Daoy (cell line): ENCODE results near the genes WRAP73 and AJAP1.

- RAMPAGE, long total RNA = no peak
These were observed 107.2 kb upstream of the ARHGEF16 start for GRCh38 chr1:3347184-3347829.

DNA sequence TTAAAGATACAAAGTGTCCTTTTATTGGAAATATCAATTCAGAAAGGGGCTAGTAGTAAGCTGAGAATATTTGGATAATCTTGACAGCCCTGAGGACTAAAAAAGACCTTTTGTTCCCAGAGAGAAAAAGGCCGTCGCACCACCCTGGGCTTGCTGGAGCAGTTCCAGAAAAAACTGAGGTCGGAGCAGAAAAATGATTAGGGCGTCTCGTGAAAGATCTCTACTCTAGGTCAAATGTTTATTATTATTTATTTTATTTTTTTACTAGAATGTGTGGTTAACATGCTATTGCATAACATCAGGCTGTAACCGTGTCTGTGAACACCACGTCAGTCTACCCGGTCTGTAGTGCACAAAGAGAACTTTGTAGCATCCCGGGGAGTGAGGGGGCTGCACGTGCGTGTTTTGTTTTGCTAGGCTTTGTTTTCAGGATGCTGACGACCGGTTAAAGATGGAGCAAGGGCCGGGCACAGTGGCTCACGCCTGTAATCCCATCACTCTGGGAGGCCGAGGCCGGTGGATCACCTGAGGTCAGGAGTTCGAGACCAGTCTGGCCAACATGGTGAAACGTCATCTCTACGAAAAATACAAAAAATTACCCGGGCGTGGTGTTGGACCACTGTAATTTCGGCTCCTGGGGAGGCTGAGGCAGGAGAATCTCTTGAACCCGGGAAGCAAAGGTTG lies 87.8 kb upstream of the ARHGEF16 start:
- RAMPAGE, long total RNA = no peak

GRCh38 chr1:3415236-3416140 lies 39.0 kb upstream of the ARHGEF16 start:
- RAMPAGE, long total RNA = no peak

- RAMPAGE, long total RNA = no peak
These were observed 5.7 kb downstream of the ARHGEF16 start for GRCh38 chr1:3460049-3460618.

GRCh38 chr1:3466958-3467639 lies 12.6 kb downstream of the ARHGEF16 start:
- RAMPAGE, long total RNA = no peak

DNA sequence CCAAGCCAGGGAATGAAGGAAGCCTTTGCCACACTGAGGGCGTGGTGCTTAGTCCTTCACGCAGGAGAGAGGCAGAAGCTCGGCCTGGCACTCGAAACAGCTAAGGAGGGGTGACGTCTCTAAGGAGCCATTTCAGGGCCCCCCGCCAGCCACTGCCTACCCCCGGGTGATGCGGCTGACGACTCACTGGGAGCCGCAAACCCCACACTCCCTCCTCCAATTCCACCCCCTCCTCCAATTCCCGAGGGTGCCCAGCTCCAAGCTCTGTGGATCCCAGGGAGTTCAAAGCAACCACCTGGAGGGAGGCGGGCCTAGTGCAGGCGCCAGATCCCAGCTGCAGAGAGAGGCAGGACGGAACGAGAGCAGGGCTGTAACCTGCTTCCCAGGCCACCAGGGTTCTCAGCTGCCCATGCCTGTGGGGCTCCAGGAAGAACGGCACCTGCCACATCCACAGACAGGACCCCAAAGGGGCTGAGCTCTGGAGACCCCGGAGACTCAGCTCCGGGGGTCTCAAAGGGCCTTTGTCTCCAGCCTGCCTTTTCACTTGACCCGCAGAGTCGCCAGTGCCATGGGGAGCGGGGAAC lies 75.8 kb downstream of the ARHGEF16 start:
- RAMPAGE, long total RNA = no peak

GRCh38 chr1:3561438-3561903 lies 49.8 kb downstream of the MEGF6 start:
- RAMPAGE, long total RNA = no peak

- RAMPAGE, long total RNA = no peak
These were observed 11.4 kb downstream of the MEGF6 start for GRCh38 chr1:3599847-3600333.

- RAMPAGE, long total RNA = no peak
These were observed at the start of gene WRAP73 for GRCh38 chr1:3649802-3650481. Gene WRAP73 (minus strand): TSS chr1:3650103.

GRCh38 chr1:3695457-3695985 lies 43.2 kb downstream of the TP73 start:
- RAMPAGE, long total RNA = no peak

DNA sequence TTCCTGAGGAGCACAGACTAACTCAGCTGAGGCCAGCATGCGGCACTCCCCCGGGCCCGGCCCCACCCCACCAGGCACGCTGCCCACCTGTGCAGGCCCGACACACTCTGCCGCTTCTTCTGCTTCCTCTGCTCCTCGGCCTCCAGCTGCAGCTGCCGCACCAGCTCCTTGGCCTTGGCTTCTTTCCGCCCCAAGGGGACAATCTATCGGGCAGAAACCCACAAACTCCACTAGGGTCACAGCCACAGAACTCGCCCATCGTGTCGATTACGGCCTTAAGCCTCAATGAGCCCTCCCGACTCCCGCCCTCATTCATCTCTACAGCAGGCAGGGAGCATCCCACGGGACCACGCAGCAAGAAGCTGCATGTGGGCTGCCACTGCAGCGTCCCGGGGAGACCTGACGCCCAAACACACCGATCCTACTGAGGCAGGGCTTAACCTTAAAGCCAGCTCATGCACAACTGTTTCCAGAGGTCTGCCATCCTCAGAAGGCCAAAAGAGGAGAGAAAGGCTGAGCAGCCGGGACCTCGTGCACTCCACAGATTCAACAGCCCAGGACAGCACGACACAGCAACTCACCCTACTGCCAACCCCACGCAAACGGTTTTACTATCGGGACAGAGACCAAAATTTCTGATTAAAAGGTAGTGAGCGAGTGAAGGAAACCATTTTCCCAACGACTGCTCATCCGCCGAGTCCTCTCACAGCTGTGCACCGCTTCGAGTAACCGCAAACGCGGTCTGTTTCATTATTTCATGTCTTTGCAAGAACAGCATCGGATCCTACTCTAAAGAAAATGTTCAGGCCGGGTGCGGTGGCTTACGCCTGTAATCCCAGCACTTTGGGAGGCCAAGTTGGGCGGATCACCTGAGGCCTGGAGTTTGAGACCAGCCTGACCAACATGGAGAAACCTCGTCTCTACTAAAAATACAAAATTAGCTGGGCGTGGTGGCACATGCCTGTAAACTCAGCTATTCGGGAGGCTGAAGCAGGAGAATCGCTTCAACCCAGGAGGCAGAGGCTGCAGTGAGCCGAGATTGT lies 11.7 kb downstream of the SMIM1 start:
- RAMPAGE, long total RNA = no peak

DNA sequence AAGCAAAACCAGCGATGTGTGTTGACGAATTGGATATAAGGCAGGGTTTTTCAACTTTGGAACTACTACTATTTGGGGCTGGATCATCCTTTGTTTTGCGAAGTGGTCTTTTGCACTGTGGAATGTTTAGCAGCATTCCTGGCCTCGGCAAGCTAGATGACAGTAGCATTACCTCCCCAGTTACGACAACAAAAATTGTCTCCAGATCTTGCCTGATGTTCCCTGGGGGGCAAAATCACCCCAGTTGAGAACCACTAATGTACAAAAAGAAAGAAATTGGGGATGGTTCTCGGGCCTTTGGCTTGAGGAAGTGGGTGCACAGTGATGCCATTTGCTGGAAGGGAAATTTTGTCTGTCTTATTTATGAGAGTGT lies 284.4 kb upstream of the AJAP1 start:
- RAMPAGE, long total RNA = no peak

DNA sequence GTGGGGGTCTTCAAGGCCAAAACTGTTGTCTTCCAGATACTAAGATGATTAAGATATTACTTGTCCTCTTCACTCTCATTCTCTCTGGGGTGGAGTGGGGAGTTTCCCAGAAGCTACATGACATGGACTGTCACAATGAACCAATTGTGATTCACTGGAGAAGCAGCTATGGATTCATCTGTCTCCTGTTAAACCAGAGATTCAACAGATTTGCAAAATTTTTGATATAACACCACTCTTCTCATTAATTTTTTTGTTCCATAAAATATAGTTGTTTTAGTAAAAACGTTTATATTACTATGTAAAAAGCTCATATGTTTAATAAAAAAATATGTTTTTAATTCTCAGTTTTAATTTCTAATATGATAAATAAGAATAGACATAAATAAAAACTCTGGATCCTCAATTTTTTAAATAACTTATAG lies 98.1 kb upstream of the AJAP1 start:
- RAMPAGE, long total RNA = no peak

GRCh38 chr1:4654407-4654888 lies at the start of gene AJAP1:
Gene AJAP1 (plus strand): TSS chr1:4654609.
- RAMPAGE, long total RNA = no peak

GRCh38 chr1:5328922-5329767 lies 663.1 kb downstream of the NPHP4 start:
- RAMPAGE, long total RNA = no peak

DNA sequence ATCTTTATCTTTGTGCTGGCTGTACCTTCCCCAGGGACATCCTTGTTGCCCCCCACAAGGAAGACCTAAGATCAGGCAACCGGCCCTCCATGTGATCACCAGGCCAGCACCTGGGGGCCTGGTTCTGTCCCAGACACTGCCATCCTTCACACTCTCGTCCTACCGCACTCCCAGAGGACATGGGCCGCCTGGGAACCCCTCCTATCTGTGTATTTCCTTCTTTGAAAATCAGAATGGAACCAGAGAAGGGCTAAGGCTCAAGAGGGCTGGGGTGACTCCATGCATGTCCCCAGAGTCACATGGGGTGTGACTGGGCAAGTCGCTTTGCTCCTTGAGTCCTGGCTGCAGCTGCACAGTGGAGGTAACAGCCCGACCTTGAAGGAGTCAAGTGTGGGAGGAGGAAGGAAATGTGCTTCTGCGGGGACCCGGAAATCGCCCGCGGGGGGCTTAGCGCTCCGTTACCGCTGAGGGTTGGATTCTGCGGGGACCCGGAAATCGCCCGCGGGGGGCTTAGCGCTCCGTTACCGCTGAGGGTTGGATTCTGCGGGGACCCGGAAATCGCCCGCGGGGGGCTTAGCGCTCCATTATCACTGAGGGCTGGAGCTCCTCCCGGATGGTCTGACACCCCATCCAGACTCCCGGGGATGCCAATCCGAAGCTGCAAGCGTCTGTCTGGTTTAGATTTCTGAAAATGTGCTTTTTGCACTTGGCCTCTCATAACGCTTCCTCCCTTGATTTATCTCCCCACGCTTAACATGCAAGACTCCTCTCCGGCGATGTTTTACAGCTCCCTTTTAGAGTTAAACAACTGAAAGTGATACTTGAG lies 278.9 kb downstream of the NPHP4 start:
- RAMPAGE, long total RNA = no peak

GRCh38 chr1:5874570-5875260 lies 117.5 kb downstream of the NPHP4 start:
- RAMPAGE, long total RNA = no peak

DNA sequence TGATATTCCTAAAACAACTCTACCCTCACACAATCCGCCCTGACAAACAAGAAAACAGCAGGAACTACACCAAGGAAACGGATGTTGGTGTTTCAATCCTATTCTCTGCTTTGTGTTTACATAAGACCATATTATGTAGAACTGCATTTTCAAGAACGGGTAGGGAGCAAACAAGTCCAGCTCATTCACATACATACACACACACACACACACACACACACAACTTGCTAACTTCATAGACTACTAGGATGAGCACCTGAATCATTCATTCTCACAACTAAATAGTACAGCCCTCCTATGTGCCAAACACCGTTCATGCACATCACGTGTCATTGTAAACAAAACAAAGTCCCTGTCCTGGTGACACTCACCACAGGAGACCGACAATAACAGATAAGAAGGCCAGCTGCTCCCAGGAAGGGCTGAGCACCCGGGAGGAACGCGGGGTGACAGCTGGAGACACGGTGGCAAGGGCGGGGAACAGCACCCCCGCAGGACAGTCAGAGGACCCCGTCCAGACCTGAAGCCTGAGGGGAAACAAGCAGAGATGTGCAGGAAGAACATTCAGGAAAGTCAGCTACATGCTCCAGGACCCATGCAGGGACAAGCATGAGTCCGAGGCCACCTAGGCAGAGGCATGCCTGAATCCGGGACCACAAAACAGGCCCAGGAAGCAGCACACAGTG lies 42.9 kb downstream of the NPHP4 start:
- RAMPAGE, long total RNA = no peak

DNA sequence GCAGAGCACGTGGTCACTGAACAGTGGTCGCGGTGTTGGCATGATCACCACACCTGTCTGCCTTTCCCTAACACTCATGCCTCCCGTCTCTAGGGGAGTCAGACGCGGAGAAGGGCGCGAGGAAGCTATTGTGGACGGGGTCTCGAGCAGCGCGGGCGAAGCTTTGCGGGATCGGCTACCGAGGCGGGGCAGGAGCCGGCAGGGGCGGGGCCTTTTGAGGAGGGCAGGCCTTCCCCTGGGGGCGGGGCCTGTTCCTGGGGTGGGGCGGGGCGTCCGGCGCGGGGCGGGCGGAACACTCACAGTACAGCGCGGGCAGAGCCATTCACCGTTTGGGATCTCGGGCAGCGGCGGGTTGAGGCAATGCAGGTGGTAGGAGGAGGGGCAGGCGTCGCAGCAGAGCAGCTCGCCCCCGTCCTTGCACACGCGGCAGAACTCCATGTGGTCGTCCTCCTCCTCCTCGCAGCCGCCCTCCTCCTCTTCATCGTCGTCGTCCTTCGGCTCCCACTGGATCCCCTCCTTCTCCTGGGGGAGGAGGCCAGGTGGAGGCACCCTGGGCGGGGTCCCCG lies 31.5 kb downstream of the CHD5 start:
- RAMPAGE, long total RNA = no peak

DNA sequence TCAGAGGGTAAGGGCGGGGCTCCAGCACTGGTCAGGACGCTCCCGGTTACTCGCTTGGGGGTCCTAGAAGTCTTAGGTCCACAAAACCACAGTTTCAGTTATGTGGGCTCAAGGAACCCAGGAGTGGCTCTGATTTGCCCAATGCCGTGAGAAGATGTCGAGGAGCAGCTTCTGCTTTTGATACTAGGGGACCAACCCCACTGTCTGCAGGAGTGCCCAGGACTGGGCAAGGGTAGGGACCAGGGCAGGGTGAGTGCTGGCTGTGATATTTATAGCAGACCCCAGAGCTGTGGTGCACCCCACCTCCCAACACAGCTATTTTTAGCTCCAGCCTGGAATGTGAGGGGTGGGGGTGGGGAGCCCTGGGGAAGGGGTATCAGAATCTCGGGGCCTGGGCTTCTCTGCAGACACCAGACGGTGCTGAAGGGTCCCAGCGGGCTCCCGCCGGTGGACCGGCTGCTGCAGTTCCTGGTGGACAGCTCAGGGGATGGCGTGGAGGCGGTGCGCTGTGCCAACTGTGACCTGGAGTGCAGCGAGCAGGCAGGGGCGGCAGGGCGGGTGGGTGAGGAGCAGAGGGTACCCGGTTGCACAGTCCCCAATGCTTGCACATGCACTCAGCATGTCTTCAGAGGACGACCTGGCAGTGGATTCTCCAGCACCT lies 1.2 kb downstream of the RNF207 start:
- RAMPAGE, long total RNA = no peak